WTC11 (cell line): Measurements from ENCODE around the genes TOMM6 and GNMT.

DNA sequence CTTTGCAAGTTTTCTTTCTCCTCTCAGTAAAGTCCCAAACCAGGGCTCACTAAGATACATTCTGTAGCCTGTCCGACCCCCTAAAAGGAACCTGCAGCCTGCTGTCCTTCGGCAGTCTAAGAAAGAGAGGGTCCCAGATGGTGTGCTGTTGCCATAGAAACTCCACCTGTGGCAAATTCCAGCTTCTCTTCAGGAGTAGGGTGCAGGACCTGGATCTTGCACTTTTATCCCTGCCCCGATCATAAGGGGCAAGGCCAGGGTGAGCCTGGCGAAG lies 331 bp upstream of the TFEB start:
- PRO-cap: no peak

DNA sequence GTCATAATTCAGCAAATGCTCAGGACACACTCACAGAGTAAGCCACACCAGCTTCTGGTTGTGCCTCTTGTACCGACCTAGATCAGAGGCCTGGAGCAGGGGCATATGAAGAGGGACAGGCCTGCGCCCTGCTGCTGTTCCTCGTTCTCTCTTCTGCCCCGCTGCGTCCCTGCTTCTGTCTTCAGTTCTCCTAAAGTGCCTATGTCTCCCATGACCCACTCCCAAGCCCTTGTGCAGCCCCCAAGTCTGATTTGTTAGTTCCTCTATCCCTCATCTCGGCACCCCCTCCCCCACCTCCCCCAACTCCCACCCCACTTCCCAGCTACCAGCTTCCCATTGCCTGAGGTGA lies 1.0 kb upstream of the PGC start:
- PRO-cap: no peak

- PRO-cap: bidirectional peak, plus-strand start at chr6:41787690, minus-strand start at chr6:41787534
These were observed at the start of gene TOMM6 for GRCh38 chr6:41787030-41787883. Gene TOMM6, plus strand, starts transcription at chr6:41787694.

GRCh38 chr6:41789144-41790203 lies 2.0 kb downstream of the TOMM6 start:
- PRO-cap: no peak

DNA sequence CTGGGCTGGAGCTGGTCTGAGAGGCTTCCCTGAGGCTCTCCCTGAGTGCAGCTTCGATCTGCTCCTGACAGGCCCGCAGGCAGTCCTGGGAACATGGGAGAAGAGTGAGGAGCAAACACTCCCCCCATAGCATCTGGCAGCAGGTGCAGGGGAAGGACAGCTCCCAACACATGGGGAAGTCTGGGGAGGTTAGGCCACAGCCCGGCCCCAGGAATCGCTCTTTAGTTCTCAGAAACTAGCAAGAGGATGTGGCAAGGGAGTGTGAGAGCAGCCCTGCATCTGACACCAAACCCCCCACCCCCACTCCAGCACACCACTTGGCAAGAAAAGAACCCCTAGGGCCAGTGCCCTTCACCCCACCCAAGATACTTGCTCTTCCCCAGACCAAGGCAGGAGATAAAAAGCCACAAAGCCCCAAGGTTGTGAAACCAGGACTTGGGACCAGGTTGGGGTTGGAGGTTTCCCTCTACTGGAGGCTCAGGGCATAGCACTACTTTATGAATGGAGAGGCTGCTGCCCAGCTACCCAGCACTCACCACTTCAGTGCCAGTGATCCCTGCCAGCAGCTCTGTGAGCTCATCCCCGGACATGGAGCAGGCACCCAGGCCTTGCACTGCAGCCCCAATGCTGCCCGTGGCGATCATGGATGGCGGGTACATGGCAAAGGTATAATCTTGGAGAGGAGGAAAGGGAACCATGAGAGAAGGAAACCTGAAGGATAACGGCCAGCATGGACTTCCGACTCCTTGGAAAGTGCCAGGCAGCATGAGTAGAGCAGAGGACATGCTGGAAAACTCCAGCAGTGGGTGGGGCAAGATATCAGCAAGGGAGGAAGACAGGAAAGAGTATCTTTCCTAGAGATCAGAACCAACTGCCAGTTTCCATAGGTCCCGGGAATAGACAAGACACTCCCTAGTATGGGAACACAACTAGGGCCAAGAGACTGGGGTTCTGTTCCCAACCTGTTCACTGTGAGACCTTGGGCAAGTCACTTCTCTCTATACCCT lies 5.3 kb downstream of the CCND3 start:
- PRO-cap: no peak

DNA sequence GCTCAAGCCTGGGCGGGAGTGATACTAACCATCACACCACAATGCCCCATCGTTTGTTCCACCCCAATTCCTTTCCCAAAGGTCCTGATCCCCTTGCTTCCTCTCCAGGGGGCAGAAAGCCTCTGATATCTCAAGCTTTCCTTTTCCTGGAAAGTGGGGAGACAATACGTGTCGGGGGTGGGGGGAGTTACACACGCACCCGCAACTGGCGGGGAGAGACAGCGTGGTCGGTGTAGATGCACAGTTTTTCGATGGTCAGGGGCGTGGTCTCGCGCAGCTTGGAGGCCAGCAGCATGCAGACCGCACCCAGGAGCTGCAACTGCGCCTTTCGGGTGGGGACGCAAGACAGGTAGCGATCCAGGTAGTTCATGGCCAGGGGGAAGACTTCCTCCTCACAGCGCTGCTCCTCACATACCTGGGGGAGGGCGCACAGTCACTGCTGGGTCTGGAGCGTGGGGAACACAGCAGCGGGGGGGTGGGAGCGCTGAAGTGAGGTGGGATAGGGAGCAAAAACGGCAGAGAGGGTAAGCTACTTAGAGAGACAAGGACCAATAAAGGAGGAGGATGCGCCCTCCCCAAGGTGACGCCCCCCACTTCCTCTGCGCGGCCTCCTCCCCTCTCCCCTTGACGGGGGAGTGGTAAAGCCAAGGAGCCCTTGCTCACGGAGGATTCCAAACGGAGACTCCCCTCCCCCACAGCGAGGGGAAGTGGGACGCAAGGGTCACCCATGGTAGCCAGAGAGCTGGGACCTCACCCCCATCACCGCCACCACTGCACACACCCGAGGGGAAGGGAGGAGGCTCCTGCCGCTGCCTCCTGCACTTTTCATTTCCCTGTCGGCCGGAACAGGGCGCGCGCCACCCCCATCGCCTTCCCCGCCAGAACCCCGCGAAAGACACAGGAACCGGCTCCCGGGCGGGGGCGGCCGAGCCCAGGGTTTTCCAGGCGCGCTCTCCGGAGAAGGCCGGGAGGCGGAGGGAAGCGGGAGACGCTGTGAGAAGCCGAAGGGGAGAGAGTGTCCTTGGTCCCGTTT lies 1.1 kb downstream of the CCND3 start:
- PRO-cap: unidirectional peak, plus-strand start at position 641 of the sequence

DNA sequence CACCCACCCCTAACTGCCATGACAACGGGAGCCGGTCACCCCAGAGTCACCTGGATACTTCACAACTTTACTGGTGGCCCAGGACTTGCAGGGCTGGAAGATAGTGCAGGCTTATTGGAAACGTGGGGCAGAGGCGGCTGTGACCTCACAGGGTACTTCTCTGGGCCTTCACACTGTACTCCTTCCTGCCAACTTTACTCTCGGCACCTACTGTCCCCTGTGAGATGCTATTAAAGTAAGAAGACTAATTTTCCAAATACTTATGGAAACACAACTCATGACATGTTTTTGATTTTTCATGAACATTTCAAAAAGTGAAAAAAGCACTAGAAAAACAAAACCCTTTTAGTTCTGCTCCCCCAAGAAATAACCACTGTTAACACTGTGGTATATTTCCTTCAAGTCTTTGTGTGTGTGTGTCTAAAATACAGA lies 19.0 kb upstream of the TAF8 start:
- PRO-cap: no peak

DNA sequence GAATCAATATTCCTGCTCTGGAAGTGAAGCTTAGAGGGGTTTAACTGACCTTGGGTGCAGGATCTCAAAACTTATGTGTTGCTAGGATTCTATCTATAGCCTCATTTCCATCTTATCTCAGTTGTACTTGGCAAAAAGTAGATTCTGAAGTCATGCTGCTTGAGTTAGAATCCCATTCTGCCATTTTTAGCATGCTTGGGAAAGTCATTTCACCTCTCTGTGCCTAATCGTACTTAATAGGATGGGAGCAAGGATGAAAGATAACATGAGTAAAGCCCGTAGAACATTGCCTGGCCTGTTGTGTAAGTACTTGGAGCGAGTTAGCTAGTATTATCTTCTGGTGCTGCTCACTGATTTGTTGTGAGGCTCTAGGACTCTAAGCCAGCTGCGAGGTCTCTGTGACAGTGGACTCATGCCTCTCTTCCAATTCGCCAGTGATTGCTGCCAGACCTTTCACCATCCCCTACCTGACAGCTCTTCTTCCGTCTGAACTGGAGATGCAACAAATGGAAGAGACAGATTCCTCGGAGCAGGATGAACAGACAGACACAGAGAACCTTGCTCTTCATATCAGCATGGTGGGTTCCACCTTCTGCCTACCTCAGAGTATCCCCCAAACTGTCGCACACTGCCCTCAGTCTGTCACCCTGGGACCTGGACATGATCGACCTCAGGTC lies 17.8 kb downstream of the TAF8 start:
- PRO-cap: no peak

GRCh38 chr6:42225447-42225839 lies 7.8 kb upstream of the MRPS10 start:
- PRO-cap: no peak

GRCh38 chr6:42405012-42405368 lies 46.7 kb downstream of the TRERF1 start:
- PRO-cap: no peak

DNA sequence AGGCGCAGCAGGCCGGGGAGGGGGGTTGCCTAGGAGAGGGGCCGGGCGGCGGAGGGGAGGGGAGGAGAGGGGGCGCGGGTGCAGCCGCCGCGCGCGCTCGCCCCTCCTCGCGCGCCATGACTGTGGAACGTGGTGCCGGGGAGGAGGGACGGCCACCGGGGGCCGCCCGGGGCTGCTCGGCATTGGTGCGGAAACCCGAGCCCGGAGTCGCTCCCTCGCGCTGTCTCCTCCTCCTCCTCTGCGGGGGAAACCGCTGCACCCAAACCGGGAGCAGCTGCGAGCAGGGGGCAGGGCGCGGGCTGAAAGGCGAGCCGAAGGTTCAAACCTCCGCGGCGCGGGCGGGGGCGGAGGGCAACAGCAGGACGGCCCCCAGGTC lies 1.3 kb upstream of the TRERF1 start:
- PRO-cap: bidirectional peak, plus-strand start at position 290 of the sequence, minus-strand start at position 122 of the sequence

DNA sequence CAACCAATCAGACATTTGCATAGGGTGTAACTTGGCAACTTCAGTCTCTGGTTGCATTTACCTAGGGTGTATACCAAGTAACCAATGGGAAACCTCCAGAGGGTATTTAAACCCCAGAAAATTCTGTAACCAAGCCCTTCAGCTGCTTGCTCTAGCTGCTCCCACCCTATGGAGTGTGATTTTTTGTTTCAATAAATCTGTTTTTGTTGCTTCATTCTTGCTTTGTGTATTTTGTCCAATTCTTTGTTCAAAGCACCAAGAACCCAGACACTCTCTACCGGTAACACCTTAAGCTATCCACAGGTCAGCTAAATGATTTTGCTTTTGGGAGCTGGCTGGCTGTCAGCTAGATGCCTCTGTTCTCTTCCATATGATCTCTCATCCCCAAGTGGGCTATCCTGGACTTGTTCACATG lies 7.7 kb upstream of the UBR2 start:
- PRO-cap: no peak

- PRO-cap: bidirectional peak, plus-strand start at chr6:42879917, minus-strand start at chr6:42879860; bidirectional peak, plus-strand start at chr6:42880188, minus-strand start at chr6:42880164; bidirectional peak, plus-strand start at chr6:42880523, minus-strand start at chr6:42880271
These were observed 470 bp downstream of the RPL7L1 start for GRCh38 chr6:42879744-42880427.

DNA sequence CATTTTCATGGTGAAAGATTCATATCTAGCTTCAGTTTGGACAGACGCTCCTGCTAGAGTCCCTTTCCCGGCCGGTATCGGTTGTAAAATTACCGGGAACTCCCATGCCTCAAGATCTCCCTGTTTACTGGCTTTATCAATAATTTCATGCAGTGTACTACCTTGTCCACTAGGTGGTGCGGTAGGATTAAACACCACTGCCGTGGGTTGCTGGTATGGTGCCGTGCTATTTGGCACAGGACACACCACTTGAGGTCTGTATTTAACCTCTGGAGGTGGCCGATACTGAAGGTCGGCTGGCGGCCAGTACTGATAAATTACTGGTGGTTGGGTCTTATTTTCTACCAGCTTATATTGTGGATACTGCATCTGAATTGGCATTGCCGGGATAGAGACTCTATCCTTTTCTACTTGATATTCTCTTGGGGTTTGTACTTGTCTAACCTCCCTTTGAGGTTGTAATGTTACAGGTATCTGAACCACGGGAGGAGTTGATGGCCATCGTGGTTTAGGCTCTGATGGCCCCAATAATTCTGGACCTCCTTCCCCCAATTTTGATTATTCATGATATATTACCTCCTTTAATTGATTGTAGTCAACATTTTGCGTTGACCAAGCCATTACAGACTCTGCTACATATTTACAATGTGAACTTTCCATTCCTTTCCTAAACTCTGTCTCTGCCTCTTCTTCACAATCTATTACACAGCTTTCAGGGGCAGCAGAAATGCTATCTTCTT lies 11.0 kb upstream of the C6orf226 start:
- PRO-cap: unidirectional peak, minus-strand start at position 91 of the sequence

DNA sequence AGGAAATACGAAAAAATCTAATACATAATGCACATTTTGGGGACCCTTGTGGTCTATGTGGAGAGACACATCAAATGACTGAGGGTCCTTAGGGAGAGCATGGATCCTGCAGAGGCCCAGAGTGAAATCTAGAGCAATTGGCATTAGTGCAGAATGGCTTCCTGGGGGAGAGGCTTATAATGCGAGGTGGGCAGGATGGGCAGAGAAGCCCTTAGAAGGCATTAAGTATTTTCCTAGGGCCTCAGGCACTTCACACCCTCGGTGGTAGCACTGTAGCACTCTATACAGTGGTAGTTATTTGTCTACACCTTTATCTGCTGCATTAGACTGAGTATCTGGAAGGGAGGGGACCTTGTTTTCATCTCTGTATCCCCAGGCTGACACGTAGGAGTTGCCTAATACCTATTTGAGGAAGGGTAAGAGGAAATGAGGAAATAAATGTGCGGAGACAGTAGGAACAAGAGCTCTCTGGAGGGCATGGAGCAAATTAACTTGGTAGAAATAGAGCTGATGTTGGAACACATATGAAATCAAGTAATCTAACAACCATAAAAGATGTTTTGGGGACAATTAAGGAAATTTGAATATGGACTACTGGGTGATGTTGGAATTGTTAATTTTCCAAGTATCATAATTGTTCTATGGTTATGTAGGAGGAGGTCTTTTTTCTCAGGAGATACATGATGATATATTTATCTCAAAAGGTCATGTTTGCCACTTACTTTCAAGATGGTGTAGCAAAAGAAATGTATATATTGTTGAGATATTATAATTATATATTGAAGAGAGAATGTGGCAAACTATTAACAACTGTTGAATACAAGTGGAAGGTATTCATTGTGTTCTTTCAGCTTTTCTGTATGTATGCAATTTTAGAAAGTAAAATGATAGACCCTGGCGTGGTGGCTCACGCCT lies 4.0 kb downstream of the CNPY3 start:
- PRO-cap: no peak

DNA sequence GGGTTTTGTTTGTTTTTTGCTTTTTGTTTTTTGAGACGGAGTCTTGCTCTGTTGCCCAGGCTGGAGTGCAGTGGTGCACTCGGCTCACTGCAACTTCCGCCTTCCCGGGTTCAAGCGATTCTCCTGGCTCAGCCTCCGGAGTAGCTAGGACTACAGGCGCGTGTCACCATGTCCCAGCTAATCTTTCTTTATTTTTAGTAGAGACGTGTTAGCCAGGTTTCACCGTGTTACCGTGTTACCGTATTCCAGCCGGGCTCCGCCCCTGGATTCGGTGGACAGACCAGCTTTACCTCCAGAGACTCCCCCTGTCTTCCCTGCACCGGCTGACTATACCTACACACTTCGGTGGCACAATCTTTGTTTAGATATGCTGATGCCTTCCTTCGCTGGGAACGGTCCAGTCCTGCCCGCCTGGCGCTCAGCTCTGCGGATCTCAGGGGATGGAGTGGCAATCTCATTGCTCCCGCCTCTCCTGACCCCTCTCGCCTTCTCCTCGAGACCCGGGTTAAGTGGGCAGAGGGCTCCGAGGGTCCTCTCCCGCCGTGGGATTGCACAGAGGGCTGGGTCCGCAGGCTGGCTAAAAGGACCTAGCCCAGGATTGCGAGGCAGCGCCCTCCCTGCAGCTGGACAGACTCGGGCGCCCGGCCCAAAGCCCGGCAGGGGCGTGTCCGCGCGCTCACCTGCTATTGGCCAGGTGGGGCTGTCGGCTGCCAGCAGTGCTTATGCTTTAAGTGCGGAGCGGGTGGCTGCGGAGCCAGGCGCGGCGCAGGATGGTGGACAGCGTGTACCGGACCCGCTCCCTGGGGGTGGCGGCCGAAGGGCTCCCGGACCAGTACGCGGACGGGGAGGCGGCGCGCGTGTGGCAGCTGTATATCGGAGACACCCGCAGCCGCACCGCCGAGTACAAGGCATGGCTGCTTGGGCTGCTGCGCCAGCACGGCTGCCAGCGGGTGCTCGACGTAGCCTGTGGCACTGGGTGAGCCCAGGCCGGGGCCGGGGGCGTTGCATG lies at the start of gene GNMT:
Gene GNMT (plus strand): TSS at position 757 of the 1,009 bp plus-strand sequence.
- PRO-cap: bidirectional peak, plus-strand start at position 757 of the sequence, minus-strand start at position 600 of the sequence

- PRO-cap: bidirectional peak, plus-strand start at chr6:43171883, minus-strand start at chr6:43171882
These were observed 643 bp downstream of the SRF start for GRCh38 chr6:43171744-43172080.

DNA sequence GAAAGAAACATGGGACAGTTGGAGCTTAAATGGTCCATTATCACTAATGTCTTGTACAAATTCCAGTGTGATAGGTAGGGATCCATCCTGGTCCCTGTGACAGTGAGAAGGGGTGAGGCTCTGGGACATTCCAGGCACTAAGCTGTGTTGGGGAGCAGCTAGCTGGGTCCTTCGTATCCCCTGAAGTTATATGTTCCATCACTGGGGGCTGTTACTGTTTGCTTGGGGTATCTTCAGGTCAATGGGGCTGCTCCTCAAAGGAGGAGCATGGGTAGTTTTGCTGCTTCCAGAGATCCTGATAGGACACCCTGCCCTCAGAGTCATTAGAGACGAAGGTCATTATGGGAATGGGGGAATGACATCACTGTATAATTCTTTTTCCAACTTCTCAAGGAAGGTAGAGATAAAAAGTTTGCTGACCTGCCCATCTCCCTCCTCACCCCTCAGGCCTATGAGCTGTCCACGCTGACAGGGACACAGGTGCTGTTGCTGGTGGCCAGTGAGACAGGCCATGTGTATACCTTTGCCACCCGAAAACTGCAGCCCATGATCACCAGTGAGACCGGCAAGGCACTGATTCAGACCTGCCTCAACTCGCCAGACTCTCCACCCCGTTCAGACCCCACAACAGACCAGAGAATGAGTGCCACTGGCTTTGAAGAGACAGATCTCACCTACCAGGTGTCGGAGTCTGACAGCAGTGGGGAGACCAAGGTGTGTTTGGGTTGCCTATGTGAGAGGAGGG lies 2.5 kb downstream of the SRF start:
- PRO-cap: no peak

DNA sequence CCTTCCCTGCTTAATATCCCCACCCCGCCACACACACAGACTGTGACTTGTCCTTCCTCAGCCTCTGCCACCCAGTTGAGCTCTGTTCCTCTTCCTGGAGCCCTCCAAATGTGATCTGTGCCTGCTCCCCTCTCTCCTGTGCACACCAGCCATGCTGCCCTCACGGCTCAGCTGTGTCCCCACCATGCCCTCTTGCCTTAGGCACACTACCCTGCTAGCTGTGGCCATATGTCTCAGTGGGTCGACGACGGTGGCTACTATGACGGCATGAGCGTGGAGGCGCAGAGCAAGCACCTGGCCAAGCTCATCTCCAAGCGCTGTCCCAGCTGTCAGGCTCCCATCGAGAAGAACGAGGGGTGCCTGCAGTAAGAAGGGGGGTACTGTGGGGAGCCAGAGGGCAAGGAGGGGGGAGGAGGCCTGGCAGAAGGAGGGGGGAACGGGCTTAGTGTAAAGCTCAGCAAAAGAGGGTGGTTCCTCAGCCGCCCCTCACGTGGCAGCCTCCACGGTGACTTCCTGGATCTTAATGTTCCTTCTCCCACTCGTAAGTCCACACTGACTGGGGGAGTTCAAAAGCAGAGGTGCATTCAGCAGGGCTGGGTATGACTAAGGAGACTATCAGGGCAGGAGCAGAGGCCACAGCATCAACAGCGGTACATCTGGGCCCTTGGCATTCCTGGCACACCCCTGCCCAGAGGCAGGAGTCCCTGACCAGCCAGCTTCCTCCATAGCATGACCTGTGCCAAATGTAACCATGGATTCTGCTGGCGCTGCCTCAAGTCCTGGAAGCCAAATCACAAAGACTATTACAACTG lies 8.1 kb downstream of the DNPH1 start:
- PRO-cap: no peak

- PRO-cap: no peak
These were observed 5.5 kb downstream of the DNPH1 start for GRCh38 chr6:43223672-43224240.